GM12892 (cell line): Measurements from ENCODE around the genes POLR2J2 and NAPEPLD.

- RRBS, result no CpG with 5 or more reads among the region's 4 CpGs
Observed at GRCh38 chr7:102032961-102033433, 215.6 kb downstream of the CUX1 start.

GRCh38 chr7:102097308-102097639 lies 189.4 kb upstream of the SH2B2 start:
- RRBS, result no CpG with 5 or more reads among the region's 7 CpGs

DNA sequence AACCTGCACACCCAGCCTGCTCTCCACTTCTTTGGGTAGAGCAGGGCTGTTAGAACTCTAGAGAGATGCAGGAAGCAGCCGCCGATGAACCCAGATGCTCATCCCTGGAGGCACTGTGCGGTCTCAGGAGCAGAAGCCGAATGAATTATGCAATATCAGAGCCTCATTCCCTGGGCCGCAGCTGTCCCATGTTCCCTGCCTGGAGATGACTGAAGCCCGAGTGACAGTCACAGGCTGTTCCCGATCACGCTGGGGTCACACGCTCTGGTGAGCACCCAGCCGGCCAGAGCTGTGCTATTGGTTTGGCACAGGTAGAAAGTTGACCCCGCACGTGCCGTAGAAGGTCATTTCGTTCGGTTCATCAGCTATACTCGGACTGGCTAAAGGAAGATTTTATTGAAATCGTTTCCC lies 140.6 kb upstream of the SH2B2 start:
- RRBS, result no CpG with 5 or more reads among the region's 17 CpGs

DNA sequence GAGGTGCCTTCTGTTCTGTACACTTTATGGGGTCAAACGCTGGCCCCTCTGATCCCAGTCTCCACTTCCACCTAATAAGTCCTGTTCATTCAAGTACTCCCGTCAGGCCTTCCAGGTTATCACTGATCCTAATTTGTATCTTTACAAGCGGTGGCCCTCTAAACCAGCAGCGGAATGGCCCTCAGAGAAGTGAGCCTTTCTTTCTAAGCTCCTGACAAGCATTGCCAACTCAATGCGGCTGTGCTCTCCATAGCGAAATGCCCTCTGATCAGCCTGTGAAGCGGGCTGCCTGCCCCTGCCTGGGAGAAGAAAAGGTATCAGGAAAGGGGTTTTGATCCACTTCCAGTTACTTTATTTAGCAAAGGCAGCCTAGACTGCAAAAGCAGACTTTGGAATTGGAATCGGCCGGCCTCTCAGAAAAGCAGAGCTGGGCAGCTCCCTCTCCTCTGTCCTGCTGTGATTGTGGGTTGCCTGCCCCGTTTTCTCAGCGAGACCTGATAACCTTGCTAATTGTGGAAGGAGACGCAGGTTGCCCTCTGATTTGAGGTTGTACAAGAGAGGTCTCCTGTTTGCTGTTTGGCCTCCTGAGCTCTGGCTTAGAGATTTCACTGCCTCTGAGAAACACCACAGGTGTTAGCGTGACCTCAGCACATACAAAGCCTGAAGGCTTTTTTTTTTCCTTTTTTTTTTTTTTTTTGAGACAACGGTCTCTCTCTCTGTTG lies 54.0 kb upstream of the SH2B2 start:
- RRBS, result no CpG with 5 or more reads among the region's 14 CpGs

GRCh38 chr7:102321863-102322327 lies 34.3 kb downstream of the SPDYE6 start:
- RRBS, result no CpG with 5 or more reads among the region's 16 CpGs

DNA sequence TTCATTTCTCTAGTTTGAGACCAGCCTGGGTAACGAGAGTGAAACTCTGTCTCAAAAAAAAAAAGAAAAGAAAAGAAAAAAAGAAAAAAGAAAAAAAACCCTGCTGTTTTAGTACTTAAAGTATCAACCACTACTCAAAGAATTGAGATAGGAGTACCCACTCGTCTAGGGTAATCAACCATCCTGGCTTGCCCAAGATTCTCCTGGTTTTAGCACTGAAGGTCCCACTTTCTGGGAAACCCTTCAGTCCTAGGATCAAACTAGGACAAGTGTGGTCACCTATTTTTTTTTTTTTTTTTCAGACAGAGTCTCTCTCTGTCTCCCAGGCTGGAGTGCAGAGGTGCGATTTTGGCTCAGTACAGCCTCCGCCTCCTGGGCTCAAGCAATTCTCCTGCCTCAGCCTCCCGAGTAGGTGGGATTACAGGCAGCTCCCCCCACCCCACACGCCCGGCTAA lies 6.1 kb upstream of the PRKRIP1 start:
- RRBS, result no CpG with 5 or more reads among the region's 7 CpGs

DNA sequence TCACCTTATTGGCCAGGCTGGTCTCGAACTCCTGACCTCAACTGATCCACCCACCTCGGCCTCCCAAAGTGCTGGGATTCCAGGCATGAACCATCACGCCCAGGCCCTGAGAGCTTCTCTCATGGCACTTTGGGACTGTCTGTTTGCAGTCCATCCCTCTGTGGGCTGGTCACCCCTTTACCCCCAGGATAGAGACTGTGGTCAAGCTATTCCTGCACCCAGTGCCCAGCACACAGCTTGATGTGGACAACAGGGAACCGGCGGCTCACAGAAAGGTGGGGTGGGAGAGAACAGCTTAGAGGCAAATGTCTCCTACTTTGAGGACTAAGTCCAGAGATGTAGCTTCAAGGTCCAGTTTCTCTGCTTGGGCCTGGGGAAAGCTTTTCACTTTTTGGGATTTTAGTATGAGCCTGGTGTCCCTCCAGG lies 10.3 kb upstream of the RASA4B start:
- RRBS, result no CpG with 5 or more reads among the region's 5 CpGs

DNA sequence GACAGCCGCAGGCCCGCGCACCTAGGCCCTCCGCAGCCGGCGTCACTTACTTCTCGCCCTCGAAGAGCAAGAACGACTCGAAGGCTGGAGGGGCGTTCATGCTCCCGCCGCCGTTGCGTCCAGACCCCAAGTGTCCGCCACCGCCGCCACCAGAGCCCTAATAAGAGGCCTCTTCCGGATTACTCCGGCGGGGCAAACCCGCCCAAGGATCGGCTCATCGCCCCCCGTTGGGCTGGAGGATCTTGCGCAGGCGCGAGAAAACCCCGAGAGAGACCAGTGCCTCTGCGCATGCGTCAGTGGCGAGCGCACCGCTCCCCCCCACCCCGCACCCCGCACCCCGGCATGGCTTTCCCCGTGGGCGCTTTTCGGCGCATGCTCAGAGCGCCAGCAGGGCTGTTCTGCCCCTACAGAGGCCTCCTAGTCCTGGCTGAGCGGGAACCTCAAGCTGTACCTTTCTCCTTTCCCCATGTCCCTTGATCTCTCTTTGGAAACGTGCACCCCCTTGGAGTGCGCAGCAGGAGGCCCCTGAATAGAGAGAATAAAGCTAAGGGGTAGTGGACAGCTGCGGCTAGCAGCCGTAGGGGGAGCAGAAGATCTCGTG lies at the start of gene POLR2J2:
Gene POLR2J2 (minus strand): TSS at position 162 of the 601 bp plus-strand sequence.
- RRBS, result no CpG with 5 or more reads among the region's 48 CpGs

DNA sequence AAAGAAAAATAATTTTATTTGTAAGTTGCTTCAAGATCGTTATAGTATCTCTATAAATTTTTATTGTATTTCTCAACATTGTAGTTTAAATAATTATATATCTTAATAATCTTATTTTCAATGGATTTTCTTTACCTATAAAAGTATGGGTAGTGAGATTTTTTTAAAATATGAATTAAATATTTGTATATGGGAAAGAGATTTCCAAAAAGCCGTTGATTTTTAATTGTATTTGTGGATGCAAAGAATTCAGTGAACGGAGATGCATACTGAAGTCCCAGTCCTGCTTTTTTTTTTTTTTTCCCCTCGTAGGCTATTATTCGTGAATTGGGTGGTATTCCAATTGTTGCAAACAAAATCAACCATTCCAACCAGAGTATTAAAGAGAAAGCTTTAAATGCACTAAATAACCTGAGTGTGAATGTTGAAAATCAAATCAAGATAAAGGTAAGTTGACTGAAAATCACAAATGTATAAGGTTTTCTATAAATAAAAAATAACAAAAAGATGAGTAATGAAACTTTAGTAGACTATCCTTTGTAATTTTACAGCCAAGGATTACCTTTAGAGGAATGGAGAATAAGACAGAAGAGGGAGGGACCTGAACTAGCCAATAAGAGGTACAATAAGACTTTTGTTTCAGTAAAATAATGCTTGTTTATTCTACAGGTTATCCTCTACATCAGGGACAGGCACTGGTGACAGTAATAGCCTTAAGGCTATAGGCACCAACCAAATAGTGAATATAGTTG lies 11.6 kb downstream of the ARMC10 start:
- RRBS, result no CpG with 5 or more reads among the region's 5 CpGs

DNA sequence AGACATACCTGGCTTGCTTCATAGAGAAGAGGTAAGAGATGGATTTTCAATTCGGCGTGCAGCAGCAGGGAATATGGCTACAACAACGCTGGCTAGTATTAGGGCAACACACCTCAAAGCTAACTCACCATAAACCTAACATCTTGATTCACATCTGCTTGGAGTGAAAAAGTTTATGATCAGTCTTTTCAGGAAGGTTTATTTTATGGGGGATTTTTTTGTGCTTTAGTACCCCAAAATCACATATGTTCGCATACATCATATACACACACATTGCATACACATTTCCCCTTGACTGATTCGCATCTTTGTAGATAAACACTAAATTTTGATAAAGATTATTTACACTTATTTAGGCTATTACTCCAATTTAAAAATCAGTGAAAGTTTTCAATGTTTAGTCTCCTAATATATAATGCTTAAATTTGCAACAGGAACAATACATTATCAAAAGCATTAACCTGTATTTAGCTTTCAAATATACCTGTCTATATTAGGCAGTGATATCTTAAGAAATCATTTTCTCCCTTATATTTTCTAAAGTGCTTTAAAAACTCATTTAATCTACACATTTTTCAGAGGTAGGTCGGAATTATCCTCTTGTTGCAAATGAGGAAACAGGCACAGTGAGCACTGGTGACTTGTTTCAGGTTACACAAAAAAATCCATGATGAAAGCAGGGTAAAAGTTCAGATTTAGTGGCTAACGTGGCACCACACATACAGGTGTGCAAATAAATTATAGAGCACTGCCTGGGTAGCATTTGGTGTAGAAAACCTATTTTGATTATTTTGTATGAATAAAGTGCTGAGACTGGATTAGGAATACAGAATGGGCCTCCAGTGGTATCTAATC lies 26.4 kb downstream of the ARMC10 start:
- RRBS, result no CpG with 5 or more reads among the region's 7 CpGs

- RRBS, result 2% methylated on average over 21 of the region's 90 CpGs
Observed at GRCh38 chr7:103148610-103149780, at the start of gene NAPEPLD. Gene NAPEPLD (minus strand): TSS chr7:103149099.

DNA sequence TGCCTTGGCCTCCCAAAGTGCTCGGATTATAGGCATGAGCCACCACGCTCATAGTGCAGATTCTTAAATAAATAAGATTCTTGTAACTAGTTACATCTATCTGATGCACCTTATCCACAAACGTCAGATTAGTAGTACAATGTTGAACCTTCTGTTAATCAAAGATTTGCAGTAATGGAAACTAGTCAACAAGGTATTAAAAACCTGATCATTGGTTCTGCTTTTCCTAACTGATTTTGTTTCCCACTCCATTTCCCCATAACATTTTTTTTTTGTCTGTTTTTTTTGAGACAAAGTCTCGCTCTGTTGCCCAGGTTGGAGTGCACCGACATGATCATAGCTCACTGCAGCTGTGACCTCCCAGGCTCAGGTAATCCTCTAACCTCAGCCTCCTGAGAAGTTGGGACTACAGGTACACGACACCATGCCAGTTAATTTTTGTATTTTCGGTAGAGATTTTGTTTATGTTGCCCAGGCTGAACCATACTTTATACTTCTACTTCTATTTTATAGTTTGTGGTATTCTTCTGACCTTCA lies 20.7 kb downstream of the PMPCB start:
- RRBS, result no CpG with 5 or more reads among the region's 7 CpGs

- RRBS, result no CpG with 5 or more reads among the region's 3 CpGs
Observed at GRCh38 chr7:103388603-103389244, 41.3 kb downstream of the PSMC2 start.

GRCh38 chr7:103660387-103660704 lies 214.3 kb upstream of the SLC26A5 start:
- RRBS, result no CpG with 5 or more reads among the region's 1 CpG

DNA sequence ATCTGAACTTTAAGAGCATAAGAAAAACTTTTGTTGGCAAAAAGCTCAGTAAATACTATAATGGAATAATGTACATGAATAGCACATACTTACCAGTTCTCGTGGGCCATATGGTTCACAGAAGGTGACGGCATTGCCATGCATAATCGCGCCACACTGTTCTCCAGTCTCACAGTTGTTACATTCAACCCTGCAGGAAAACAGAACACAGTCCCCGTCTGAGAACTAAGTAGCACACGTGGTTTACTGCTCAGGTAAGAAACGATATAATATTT lies 261.5 kb downstream of the RELN start:
- RRBS, result no CpG with 5 or more reads among the region's 7 CpGs

- RRBS, result no CpG with 5 or more reads among the region's 18 CpGs
Observed at GRCh38 chr7:103990370-103990800, 927 bp upstream of the RELN start.

- RRBS, result no CpG with 5 or more reads among the region's 2 CpGs
Observed at GRCh38 chr7:104470930-104471194, 142.5 kb downstream of the LHFPL3 start.

GRCh38 chr7:105387628-105388564 lies 825 bp downstream of the SRPK2 start:
- RRBS, result under 1% methylated on average over 31 of the region's 108 CpGs

DNA sequence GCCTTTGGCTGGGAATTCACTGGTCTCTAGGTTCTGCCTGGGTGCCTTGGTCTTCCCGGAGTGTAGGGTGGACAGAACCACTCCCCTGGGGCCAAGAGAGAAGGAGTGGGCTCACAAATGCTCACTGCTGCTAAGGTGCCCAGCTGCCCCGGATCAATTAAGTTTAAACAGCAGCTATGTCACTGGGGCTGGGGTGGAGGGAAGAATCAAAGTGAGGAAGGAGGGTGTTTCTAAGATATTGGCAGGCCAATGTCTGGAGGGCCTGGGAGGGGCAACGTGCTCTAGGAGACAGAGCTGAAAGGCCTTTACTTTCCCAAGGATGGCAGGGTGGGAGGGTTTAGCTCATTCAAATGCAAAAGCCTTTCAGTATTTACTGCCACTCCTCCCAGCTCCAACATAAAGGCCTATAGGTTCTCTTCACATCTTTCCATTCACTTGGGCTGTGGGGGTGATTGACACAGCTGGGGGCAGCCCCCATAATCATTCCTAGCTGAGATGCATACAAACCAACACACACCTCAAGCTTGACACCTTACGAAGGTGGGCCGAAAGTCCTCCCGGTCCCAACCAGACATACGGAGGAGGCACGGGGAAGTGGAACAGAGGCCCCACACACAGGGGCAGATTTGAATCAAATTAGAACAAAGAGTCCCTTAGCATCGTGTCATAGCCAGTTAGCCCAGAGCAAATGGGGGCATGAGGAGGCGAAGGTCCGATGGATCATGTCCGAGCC lies 107.9 kb upstream of the EFCAB10 start:
- RRBS, result no CpG with 5 or more reads among the region's 12 CpGs